Mesenchymal stem cell of the bone marrow (primary cell): ENCODE measurements around a stretch of chr17.

- CAGE, long polyA plus RNA = no peak
These were observed 6.5 kb downstream of the TTC19 start for GRCh38 chr17:16006048-16006636.

DNA sequence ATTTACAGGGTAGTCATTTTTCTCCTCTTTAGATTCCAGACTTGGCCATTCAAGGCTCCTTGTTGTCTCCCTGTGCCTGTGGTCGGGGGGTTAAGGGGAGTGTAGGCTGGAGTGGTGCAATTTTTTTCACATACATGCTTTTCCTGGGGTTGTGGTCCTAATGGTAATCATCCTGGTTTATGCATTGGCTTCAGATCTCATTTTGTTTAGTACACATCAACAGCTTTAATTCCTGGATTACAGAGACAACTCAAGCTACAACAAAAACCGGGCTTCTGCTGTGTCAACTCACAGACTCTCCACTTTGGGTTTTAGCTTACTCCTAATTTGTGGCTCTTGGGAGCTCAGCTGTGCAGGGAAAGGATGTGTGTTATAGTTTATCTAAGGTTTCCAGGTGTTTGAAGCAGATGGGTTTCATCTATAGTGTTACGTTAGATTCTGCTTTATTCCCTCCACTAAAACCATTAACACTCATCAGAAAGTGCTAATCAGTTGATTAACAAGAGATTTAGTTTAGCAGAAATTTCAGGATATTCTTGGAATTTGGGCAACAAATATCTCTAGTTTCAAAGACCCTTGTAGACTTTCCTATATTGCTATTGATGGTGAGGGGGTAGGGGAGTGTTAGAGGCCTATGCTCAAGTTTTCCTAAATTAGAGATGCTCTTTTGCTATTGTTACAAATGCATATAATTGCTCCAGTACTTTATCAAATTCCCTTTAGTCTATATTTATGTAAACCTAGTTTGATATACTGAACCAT lies 22.5 kb downstream of the TTC19 start:
- CAGE, long polyA plus RNA = no peak

GRCh38 chr17:16026423-16026729 lies 26.8 kb downstream of the TTC19 start:
- CAGE, long polyA plus RNA = no peak

GRCh38 chr17:16129199-16129985 lies 85.9 kb downstream of the NCOR1 start:
- CAGE, long polyA plus RNA = no peak

- CAGE, long polyA plus RNA = no peak
These were observed 55.7 kb downstream of the CENPV start for GRCh38 chr17:16297514-16298065.

DNA sequence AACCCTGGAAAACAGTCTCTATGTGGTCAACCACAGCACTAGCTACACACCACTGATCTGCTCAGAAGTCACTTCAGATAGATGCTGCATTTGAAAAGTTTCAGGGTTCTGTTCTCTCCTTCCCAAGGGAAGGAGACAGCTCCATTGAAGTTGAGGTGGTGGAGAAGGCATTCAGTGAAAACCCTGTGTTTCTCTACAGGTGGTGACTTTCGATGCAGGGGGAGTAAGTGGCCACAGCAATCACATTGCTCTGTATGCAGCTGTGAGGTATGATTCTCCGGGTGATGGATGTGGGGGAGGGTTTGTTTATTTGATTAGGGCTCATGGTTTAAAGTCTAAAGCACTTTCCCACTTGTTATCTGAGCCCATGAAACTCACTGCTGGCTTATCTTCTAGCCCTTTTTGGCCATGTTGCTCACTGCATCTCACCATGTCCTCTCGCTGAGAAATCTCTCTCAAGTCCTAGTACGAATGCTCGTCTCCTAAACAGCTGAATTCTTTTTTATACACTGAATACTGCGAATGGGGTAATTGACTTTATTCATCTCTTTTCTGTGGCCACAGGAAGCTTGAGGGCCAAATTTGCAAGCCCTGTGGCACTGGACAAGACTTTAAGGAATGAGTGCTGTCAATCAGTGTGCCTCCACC lies 39.8 kb downstream of the CENPV start:
- CAGE, long polyA plus RNA = no peak

- CAGE, long polyA plus RNA = no peak
These were observed 22.4 kb downstream of the CENPV start for GRCh38 chr17:16330782-16331337.

GRCh38 chr17:16443771-16444461 lies 28.5 kb downstream of the TRPV2 start:
- CAGE, long polyA plus RNA = no peak

GRCh38 chr17:16490984-16491730 lies 836 bp downstream of the LRRC75A start:
- CAGE, long polyA plus RNA = no peak

DNA sequence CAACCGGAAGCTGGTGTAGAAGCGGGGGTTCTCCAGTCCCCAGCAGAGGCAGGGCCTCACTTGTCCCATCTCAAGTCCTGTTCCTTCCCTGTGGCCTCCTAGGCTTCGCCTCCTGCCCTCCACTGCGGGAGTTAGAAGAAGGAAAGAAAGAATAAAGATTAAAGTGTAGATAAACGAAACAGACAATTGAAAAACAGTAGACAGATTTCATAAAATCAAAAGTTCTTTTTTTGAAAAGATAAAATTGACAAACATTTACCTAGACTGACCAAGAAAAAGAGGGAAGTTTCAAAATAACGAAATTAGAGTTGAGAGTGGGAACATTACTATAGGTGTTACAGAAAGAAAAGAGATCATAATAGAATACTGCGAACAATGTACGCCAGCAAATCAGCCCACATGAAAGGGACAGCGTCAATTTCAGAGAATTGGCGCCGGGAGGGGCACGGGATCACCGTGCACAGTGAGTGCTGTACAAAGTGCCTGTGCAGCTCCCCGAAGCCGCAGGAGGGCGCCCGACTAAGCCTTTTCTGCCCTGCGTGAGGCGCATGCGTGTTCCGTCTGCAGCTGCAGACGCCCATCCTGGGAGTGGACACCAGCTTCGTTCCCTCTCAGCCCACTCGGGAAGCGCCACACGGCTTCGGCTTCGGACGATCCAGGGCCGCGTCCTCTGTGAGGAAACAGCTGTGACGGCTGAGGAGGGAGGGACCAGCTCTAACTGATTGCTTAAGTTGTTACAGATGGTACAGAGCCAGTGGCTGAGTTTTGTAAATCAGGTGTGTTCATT lies 15.1 kb upstream of the ZNF287 start:
- CAGE, long polyA plus RNA = no peak

DNA sequence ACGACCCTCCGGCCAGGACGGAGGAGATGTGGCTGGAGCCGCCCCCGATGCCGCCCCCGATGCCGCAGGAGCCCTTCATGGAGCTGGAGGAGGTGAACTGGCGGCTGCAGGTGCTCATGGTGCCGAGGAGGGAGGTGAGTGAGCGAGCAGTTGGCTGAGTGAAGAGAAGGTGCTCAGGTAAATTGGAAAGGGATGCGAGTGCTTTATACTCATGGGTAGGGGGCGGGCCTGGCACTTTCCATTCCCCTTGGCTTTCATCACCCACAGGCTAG lies 132.3 kb downstream of the CCDC144A start:
- CAGE, long polyA plus RNA = no peak

DNA sequence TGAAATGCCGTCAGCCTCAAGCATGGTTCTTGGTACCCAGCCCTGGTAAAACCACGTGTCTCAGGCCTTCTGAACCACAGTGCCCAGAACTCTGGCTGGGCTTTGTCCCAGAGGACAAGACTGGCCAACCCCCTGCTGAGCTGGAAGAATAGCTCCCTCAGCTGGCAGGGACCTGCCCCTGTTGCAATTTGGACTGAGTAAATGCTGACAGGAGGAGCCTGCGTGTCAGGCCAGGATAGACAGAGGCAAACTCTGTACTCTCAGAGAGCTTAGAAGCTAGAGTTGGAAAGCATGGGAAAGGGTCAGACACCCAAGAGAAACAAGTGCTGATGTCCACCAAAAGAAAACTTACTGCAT lies 106.1 kb downstream of the TNFRSF13B start:
- CAGE, long polyA plus RNA = no peak

GRCh38 chr17:17063683-17064140 lies 21.5 kb downstream of the MPRIP start:
- CAGE, long polyA plus RNA = no peak

GRCh38 chr17:17098548-17099214 lies 56.4 kb downstream of the MPRIP start:
- CAGE, long polyA plus RNA = no peak

DNA sequence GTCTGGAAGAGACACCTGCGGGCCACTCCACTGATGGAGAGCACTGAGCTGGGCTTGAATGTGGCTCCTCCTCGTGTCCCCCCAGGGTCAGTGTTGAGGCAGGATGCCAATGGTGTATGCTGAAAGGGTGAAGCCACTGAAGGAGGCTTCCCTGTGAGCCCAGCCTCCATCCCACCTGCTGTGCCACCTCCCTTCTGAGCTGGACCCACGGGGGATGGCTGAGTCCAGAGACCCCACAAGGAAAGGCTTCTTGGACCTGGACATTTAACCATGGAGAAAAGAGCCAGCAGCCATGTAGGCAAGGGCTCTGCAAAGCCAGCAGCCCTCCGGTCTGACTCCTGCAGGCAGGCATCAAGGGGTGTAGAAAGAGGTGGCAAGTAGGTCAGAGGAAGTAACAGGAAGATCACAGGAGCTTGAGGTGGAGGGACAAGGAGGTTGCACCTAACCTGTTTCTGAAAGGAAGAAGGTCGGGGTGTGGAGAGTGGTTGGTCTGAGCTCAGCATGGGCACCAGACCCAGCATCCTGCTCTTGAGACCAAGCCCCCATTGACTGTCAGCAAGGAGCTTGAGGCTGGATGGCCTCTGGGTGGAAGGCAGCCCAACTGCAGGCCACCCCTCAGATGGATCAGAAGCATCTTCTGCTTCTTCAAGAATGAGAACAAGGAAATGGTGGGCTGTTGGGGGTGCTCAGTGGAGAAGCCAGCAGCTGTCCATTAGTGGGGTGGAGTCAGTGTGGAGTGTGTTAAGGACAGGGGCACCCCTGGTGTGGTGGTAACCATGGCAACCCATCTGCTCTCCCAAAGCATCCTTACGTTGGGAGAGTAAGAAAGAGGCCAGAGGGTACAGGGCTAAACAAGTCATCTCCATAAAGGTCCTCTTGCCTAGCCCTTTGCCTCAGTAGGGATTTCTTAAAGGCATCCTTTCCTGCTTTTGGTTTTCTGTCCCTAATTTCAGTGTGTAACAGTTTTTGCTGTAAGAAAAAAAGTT lies 80.7 kb downstream of the PLD6 start:
- CAGE, long polyA plus RNA = no peak

GRCh38 chr17:17164118-17165350 lies 41.6 kb downstream of the PLD6 start:
- CAGE, long polyA plus RNA = no peak

- CAGE, long polyA plus RNA = no peak
These were observed 1.8 kb downstream of the PLD6 start for GRCh38 chr17:17204009-17205043.

GRCh38 chr17:17391482-17392130 lies 85.2 kb upstream of the MED9 start:
- CAGE, long polyA plus RNA = no peak

- CAGE, long polyA plus RNA = no peak
These were observed 60.2 kb upstream of the MED9 start for GRCh38 chr17:17416346-17417280.

DNA sequence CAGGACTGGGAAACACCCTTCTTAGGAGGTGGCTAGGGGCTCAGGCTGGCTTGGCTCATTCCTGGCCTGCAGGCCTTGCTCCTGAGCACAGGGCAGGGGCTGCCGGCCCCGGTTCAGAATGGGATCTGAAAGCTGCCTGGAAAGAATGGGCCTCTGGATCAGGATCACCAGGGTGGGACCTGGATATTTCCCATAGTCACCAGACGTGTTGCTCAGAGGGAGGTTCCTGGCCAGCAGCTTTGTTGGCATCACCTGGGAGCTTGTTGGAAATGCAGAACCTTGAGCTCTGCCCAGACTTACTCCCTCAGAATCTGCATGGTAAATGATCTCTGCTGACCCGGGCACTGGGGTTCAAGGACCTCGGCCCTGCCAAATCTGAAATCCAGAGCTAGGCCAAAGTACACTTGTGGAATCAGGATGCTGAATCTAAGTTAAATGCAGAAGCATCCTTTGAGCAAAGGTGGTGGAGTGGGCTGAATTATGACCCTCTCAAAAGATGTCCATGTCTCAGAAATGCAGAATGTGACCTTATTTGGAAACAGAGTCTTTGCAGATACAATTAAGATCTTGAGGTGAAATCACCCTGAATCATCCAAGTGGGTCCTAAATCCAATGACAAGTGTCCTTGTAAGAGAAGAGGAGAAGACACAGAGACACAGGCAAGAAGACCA lies 29.4 kb upstream of the MED9 start:
- CAGE, long polyA plus RNA = no peak